Heart (tissue), 3 donors: ENCODE measurements around a stretch of chr20.

DNA sequence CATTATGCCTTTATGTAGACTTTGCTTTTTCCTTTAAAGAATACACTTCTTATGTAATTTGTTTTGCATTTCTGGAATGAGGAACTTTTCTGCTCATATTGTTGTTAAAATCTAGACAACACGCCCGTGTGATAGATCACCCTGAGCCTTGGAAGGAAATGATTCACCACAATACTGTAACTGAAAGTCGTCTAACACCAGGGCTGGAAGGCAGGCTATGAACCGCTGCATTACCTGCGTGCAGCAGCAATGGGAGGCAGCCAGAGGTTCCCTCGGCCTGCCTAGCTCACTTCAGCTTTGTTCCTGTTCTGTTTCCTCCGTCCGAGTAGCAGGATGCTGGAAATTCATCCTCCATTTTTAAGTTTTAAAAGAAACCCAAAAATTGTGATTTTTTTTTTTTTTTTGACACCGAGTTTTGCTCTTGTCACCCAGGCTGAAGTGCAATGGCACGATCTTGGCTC is 49.5 kb upstream of the ZNF217 start:
- RAMPAGE, long total RNA, 2 experiments, result no peak in any of the 2 experiments

- RAMPAGE, long total RNA, 2 experiments, result no peak in any of the 2 experiments
Measured at GRCh38 chr20:53654953-53655624, 61.5 kb upstream of the ZNF217 start.

DNA sequence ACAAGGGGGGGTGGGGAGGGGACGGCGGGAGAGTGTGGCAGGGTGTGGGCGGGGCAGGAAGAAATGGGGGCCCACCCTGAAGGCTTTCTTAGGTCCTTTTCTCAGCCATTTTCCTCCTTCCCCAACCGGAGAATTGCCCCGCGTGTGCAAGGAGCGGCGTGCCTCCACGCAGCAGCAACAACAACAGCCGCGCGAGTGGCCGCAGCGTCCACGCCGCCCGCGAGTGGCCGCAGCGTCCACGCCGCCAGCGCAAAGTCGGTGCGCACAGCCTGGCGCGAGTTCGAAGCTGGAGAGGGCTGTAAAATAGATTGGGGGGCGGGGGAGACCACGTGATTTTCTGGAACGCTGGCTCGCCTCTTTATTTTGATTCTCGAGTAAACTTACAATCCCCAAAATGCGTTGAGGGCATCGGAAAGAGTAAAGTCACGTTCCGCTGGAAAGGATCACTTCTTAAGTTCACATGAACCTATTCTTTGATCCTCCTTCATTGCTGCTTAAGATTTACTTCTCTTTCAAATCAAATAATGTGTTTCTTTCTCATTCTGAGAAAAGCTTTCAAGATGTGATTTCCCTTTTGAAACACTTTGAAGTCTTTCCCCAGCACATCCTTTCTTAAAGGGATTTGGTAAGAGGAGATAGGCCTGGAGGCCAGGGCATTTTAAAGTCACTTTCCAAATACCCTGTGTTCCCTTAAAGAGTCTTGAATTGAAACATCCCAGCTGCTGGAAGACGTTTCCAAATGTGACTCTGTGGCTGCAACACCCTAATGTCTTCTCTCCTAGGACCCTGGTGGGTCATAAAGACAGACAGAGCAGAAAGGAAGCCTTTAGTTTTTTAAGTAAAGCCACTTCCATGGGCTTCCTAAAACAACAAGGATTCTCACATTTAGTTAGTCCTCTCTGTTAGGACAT is 66.7 kb upstream of the ZNF217 start:
- RAMPAGE, long total RNA, 2 experiments, result no peak in any of the 2 experiments

GRCh38 chr20:53739866-53740875 is 146.5 kb upstream of the ZNF217 start:
- RAMPAGE, long total RNA, 2 experiments, result no peak in any of the 2 experiments

DNA sequence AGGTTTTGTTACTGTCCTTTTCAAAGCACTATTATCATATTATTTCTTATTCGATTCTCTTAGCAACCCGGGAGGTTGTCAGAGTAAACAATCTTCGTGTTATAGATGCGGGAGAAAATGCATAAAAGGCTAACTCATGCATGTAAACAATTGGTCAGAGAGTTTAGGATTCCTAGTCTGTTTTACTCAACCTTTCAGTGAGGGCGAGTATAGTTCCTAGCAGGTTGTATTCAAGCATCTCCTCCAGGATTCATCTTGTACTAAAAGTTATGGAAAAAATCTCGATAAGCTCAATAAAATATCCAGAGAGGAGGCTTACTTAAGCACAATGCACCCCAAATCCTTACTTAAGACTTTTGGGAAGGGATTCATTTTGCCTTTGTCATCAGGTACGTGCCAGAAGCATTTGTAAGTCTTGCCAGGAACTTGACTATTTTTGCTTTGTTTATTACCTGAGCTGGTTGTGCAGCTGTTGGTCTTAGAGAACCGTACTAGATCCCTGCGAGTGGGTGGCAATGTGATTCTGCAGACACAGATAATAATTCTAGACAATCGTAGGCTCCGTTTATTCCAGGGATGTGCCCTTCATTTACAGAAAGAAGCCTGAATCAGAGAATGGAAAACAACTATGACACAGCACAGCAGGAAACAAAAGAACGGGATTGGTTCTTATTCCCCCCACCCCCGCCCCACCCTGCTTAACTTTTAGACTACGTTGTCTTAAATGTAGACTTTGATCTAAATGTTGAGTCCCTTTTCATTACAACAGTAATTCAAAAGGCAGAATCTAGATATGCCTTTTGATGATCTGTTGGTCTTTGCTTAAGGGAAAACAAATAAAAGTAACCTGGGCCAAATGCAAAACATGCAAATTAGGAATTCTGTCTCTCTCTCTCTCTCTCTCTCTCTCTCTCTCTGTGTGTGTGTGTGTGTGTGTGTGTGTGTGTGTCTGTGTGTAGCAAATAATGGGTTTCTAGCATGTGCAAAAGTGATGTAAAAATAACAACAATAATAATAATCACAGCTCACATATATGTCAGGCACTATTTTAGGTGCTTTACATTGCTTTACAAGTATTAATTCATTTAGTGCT is 159.9 kb upstream of the ZNF217 start:
- RAMPAGE, long total RNA, 2 experiments, result no peak in any of the 2 experiments

- RAMPAGE, long total RNA, 2 experiments, result no peak in any of the 2 experiments
Measured at GRCh38 chr20:53790846-53791410, 197.3 kb upstream of the ZNF217 start.

DNA sequence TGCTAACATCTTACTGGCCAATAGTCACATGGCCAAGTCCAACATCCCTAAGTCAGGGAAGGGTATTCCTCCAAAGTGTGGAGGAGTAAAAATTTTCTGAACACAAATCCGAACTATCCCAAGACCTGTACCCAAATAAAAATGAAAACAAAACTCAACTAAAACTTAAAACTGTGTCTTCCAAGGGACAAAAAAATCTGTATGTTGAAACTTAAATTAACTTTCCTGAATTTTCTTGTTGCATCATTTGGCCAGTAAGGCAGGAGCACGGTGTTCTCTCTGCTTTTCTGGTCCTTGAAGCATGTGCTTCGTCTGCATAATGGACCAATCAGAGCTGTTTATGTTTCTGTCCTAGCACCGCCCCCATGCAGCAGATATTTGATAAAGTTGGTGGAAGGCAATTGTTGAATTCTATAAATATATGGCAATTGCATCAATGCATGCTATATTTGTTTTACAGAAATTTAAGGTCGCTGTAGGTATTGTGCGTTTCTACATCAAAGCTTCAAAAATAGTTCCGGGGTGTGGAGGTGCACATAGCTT is 206.5 kb downstream of the BCAS1 start:
- RAMPAGE, long total RNA, 2 experiments, result no peak in any of the 2 experiments

DNA sequence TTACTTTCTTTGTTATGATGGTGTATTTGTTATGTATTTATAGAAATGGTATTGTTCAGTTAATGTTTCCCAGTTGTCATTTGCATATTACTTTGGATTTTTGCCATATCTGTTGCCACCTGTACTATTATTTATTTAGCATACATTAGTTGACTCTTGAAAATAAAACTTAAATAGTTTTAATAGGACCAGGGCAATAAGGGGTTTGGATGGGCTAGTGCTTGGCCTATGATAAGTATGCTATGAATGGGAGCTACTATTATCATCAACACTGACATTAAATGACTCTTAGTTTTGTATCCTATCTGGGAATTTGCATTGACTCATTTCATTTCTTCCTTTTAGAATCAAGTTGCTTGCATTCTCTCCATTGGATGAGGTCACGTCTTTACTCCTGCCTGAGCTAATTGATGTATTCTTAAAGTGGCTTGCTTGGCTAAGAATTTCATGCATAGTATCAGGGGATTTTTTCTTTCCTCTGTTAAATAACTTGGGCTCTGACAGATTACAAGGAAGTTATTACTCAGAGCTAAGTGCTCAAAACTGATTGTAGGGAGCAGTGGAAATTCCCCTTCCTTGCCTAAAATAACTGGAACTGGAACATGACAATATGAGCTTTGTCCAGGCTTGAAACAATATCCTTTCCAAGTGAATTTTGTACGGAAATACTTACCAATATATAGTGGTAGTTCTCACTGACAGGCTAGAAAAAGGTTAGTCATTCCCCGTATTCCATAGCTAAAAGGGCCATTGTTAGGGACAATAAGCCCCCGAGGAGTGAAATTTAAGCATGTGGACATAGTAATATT is 170.0 kb downstream of the BCAS1 start:
- RAMPAGE, long total RNA, 2 experiments, result no peak in any of the 2 experiments

DNA sequence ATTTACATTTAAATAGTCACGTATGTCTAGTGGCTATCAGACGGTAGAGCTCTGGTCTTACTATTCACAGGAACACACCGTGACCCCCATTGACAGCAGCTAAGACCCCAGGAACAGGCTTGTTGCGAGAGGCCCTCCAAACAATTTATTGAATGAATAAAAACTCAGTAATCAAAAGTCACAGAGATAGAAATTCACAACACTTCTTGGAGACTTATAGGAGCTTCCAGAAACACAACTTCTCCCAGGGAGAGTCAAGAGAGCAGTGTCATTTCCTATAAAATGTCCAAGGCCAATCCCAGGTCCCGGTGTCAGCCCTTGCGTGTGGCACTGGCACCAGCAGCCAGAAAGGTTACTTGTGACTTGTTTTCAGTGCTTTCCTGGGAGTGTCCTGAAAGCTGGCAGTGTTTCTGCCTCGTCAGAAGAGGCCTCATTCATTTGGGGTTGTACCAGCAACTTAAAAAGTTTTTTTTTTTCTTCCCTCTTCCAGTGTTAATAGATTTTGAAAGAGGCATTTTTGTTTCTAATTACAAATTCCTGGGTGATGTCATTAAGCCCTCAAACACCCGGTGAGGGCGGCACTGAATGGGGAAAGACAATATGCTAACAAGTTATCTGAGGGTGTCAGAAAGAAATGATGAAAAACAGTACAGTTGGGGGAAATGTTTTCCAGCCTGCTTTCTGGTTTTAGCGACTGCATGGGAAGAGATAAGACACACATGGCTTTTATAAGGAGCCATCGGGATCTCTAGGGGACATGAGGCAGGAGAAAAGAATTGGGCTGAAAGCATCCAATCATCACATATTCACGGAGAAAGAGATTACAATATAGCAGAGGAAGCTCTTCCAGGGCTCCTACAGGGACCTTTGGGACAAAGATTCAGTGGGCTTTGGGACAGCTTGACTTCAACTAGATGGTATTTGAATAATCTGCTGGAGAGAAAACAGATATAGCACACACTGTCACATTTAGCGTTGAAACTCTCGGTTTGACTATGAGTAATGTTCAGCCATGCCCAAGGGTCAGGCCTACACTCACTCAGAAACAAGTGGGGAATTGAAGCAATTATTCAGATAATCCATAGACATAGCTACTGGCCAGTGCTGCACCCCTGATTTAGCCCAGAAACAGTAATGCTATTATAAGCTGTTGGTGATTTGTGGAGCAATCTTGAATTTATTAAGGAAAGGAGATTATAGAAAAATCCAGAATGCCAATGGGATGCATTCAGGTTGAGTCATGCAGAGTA is 153.1 kb downstream of the BCAS1 start:
- RAMPAGE, long total RNA, 2 experiments, result no peak in any of the 2 experiments

- RAMPAGE, long total RNA, 2 experiments, result no peak in any of the 2 experiments
Measured at GRCh38 chr20:54058908-54059266, 11.5 kb downstream of the BCAS1 start.

- RAMPAGE, long total RNA, 2 experiments, result no peak in any of the 2 experiments
Measured at GRCh38 chr20:54132461-54132882, 41.3 kb downstream of the CYP24A1 start.

GRCh38 chr20:56348252-56348810 is 10.4 kb upstream of the FAM210B start:
- RAMPAGE, long total RNA, 2 experiments, result no peak in any of the 2 experiments

DNA sequence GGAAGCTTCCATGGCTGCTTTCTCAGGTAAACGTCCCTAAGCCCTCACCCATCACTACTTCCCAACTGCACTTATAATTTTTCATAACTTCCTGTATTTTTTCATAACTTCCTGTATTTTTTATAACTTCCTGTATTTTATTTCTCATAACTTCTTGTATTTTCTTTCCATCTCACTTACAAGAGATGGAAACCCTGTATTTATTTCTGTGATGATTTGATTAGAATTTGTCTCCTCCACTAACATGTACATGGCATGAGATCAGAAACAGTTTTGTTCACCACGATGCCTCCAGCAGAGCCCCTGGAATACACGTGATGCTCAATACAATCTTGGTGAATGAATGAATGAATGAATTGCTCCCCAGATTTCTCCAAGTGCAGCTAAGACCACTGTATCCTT is 17.7 kb downstream of the CASS4 start:
- RAMPAGE, long total RNA, 2 experiments, result no peak in any of the 2 experiments

GRCh38 chr20:56706752-56707564 is 77.9 kb downstream of the TFAP2C start:
- RAMPAGE, long total RNA, 2 experiments, result no peak in any of the 2 experiments

- RAMPAGE, long total RNA, 2 experiments, result no peak in any of the 2 experiments
Measured at GRCh38 chr20:57148133-57148885, 118.1 kb downstream of the BMP7 start.

DNA sequence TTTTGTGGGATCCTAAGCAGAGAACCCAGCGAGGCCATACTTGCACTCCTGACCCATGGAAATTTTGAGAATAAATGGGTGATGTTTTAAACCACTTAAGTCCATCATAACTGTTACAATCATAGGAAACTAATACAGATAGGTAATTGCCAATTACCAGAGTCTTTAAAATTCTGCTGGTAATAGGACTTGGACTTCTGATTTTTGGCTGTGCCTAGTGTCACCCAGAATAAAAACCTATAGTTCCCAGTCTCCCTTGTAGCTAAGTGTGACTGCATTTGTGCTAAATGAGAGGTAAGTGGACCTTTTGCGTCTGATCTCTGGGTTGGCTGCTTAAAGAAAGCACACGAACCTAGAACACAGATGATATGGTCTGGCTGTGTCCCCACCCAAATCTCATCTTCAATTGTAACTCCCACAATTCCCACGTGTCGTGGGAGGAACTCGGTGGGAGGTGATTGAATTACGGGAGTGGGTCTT is 102.9 kb downstream of the BMP7 start:
- RAMPAGE, long total RNA, 2 experiments, result no peak in any of the 2 experiments

DNA sequence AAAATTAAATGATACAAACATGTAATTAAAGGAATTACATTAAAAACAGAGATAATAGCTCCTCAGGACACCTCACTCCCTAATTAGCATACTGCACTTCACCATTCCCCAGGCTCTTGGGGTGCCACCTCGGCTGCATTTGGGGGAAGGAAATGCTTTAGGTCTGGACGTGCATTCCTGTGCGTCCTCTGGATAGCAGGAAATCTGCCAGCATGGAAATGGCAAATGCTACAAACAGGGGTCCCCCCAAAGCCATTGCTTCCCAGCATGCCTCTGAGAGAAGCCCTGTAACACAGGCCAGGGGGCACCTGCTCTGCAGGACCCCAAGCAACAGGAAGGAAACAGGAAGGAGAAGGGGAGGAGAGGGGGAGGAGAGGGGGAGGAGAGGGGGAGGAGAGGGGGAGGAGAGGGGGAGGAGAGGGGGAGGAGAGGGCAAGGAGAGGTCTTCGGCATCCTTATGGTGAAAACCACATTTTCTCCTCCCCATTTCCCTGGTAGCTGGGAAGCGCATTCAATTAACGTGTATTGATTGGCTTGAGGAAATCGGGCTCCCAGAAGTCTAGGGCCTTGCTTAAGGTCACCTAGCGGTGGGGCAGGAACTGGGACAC is 43.1 kb downstream of the CTCFL start:
- RAMPAGE, long total RNA, 2 experiments, result no peak in any of the 2 experiments

- RAMPAGE, long total RNA, 2 experiments, result no peak in any of the 2 experiments
Measured at GRCh38 chr20:57567158-57567838, 6.4 kb downstream of the PCK1 start.

DNA sequence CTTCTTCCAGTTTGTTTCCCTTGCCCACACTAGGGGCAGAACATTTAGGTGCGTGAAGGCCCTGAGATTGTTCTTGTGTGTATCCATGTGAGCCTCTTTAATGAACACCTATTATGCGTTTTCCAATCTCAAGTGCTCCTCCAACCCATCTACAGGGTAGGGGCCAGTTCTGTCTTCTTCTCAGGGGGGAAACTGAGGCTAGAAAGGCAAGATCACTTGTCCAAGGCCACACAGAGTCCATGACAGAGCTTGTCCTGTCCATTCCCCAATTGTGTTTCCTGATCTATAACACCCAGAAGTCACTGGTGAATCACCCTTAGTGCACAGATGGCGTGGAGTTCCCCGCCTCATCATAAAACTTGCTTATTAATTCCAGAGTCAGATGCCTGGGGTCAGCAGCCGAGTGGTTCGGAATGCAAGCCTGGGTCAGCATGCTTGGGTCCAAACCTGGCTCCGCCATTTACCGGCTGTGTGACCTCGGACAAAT is 1.1 kb upstream of the ZBP1 start:
- RAMPAGE, long total RNA, 2 experiments, result no peak in any of the 2 experiments

DNA sequence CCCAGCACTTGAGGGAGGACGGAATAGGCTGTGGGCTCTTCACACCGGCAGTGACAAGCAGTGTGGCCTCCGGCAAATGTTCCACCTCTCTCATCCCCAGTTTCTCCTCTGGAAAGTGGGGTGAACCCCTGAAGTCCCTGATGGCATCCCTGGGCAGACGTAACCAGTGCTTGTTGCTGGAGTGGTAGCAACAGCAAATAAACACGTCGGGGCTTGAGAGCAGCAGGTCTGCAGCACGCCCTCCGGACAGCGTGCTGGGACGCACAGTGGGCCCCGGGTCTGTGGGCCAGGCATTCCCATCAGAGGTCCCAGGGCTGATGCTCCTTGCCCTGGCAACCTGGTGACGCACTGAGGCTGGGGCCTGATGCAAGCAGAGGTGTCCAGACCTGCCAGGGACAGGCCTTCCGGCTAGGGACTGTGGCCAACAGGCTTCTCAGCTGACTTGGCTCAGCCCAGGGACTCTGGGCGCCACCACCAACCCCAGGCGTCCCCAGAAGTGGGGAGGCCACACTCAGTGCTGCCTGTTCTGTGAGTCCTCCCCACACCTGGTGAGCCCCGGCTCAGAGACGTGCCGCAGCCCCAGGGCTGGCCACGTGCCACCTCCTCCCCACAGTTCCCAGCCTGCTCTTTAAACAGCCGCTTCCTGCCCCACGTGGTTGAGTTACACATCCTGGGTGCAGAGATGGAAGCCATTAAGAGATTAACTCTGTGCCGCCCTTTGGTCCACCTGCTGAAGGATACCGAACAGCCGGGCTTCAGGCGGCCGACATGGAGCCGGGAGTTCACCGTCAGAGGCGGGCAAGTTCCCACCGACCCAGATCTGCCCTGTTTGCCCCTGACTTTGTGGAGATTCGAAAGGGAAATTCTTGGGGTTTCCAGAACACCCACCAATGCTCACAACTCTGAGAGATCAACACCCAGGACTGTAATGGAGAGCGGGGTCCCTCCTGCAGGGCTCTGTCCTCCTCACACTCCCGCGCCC is 37.4 kb upstream of the ZBP1 start:
- RAMPAGE, long total RNA, 2 experiments, result no peak in any of the 2 experiments